Pericardium (tissue), 1 donor: ENCODE measurements around the genes SLC1A7, CPT2 and CYB5RL.

DNA sequence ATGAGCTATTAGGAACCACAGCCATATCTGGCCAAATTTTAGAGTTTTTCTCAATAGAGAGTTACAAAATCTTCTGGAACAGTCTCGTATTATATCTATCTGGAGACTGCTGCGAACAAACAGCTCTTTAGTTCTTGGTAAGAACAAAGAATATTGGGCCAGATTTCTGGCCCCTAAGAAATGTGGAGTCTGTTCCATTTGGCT lies 4.8 kb upstream of the PODN start:
- RRBS = no CpG with 5 or more reads among the region's 2 CpGs

DNA sequence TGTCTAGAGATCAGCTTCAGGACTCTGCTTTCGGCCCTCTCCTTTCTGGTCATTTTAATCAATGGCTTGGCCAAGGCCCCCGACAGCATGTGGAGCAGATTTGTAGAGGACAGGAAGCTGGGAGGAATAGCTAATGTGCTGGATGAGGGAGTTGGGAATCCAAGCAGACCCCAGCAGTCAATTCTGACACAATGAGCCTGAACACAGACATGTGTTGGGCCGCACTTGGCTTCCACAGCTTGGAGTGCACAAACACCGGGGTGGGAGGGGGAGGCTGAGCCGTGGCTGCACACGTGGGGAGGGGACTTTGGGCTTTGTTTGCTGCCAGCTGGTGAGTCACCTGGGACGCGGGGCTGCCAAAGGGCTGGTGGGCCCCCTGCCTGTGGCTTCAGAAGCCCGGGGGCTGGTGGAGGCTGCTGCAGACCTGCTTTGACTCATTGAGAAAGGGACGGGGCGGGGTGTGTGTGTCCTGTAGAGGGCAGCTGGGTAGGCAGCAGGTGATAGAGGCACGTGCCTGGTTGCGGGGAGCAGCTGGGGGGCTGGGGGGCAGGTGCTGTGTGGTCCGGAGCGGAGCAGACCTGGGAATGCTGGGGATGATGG lies 20.9 kb downstream of the SLC1A7 start:
- RRBS = no CpG with 5 or more reads among the region's 15 CpGs

GRCh38 chr1:53142322-53142780 lies at the start of gene SLC1A7:
SLC1A7 (minus strand) TSS chr1:53142638.
- RRBS = no CpG with 5 or more reads among the region's 18 CpGs

- RRBS = 20% methylated on average over 2 of the region's 26 CpGs
Observed at GRCh38 chr1:53145613-53146600, 3.5 kb upstream of the SLC1A7 start.

DNA sequence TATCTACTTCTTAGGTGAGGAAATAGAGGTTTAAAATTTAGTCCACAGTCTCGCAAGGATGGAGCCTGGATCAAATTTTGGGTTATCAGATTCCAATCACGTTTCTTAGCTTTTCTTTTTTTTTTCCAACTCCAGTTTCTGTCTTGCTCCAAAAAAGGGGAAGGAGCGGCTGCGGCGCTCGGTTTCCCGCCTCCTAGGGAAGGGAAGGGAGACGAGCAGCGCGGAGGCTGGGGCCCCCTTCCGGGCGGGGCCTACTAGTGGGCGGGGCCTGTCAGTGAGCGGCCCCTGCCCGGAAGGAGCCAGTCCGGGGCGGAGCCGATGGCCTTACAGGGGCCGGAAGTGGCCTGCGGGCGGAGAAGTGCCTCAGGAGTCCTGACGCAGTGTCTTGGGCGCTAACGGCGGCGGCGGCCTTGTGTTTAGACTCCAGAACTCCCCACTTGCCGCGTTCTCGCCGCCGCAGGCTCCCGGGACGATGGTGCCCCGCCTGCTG lies at the start of gene CPT2:
Gene CPT2 (plus strand): TSS at position 353 of the 490 bp plus-strand sequence.
- RRBS = 1% methylated on average over 8 of the region's 35 CpGs

DNA sequence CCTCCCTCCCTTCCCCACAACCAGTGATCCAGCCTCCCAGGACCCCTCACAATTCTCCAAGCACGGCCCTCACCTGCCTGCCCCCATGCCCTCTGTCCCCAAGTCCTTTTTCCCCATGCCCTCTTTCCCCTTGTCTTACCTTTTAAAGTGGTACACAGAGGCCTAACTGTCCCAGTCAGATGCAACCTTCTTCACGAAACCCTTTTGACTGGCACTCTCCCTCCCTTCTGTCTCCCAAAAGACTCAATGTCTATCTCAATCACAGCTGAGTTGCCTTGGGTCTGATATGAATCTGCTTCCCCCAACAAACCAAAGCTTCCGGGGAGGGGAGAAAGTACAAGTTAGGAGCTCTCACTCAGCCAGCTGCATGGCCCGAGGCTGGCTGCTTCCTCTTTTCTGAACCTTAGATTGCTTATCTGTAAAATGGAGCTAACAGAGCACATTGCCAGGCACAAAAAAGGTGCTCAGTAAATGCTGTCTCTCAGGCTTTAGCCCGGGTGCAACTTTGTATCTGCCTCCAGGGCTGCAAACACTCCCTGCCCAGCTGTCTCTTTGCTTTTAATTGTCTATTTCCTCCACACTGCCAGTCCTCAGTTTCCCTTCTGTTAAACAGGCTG lies 40.1 kb upstream of the LRP8 start:
- RRBS = no CpG with 5 or more reads among the region's 5 CpGs

DNA sequence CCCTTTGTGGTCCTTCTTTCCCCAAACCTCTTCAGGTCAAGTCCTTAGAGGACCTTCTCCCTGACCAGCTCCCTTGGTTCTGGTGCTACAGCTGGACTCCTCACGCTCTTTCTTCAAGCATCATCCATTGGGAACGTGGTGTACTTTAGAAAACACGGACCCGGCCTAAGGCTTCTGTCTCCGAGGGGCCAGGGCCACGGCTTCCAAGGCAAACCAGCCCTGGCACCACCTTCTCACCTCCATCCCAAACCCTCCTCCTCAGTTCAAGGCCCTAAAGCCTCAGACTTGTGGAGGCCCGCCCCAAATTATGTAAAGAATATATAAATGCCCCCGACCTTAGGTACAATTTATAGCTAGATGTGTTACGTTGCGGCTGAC lies 640 bp downstream of the IFT25 start:
- RRBS = no CpG with 5 or more reads among the region's 10 CpGs

DNA sequence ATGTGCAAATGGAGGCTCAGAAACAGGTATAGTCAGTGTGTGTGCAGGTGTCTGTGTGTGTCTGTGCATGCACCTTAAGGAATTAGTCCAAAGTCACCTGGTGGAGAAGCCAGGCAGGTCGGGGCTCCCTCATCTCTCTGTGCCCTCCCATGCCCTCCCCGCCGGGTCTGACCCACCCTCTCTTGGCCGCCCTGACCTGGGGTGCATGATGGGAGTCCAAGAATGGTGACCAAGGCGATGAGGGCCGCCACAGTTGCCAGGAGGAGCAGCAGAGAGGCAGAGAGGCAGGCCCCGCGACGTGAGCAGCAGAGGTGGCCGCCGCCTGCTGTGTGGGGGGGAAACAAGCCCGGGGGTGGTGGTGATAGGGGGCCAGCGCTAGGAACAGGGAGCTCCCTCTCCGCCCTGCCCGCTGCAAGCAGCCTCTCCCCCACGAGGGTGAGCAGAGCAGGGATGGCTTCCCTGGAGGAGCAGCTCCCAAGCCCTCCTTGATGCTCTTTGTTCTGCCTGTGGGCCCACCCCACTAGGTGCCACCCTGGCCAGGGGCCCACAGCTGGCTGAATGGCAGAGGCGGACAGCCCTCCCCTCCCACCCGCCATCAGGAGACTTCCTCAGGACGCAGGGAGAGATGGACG lies 3.8 kb downstream of the LDLRAD1 start:
- RRBS = no CpG with 5 or more reads among the region's 20 CpGs

DNA sequence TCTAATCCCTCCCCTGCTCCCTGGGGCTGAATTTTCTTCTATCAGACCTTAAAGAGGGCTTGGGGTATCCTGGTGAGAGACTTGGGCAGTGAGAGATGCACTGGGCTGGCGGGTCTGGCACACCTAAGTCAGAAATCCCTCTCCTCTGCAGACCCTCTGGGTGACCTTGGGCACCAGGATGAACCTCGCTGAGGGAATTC lies 30.3 kb downstream of the CDCP2 start:
- RRBS = no CpG with 5 or more reads among the region's 2 CpGs

- RRBS = no CpG with 5 or more reads among the region's 7 CpGs
Observed at GRCh38 chr1:54153766-54154237, 1.0 kb upstream of the CDCP2 start.

GRCh38 chr1:54199311-54200295 lies at the start of gene CYB5RL:
CYB5RL (minus strand) TSS chr1:54200030.
- RRBS = 2% methylated on average over 11 of the region's 45 CpGs

DNA sequence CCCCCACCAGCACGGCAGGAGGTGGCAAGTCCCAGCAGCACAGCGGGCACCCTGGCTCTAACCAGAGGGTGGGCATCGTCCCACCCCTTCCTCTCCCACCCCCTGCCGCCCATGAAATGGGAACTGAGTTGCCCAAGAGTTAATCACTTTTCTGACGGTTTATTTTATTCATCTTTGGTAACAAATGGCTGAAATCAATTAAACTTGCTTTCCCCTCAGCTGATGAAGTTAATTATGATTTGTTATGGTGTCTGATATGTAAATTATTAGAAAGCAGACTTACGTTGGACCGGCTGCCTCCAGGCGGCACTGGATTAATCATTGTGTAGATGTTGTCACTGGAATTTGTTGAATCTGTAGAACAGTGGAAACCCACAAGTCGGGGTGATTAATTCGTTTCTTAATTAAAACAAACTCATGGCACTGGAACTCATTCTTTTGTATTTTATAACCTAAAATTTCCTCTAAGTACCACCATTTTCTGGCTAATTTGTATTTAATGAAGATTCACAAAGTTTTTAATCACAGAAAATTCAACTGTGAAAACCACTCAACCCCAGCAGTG lies 39.0 kb downstream of the MRPL37 start:
- RRBS = no CpG with 5 or more reads among the region's 10 CpGs

GRCh38 chr1:54240522-54241784 lies 41.0 kb downstream of the MRPL37 start:
- RRBS = no CpG with 5 or more reads among the region's 21 CpGs

- RRBS = no CpG with 5 or more reads among the region's 13 CpGs
Observed at GRCh38 chr1:54249753-54250583, 50.0 kb downstream of the MRPL37 start.

DNA sequence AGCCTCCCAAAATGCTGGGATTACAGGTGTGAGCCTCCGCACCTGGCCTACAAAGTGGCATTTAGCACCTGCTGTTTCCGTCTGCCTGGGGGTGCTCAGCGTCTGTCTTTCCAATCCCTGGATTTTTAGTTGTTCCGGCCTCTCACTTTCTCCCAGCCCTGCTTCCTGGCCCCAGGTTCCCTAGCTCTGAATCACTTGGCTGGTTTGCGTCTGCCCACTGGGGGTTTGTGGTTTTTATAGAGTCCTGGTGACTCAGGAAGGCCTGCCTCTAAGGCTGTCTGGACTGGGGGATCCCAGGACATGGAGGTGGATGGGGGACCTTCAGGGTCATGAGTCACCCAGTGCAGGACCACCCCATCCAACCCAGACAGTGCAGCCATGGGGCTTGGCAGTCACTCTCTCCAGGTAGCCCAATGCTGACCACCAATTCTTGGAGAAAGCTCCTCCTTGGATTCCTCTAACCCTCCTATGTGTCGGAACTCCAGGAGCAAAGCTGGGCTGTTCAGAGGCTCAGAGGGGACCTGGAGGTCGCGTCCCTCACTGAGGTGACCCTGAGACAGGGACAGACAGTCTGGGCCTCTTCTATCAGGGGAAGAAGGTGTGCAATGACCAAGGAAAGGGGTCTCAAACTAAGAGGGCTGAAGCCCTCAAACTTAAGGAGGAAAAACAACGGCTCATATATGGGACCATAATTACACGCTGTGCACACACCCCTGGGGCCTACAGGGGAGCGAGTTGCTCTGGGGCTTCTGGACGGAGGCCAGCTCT lies 53.7 kb downstream of the MRPL37 start:
- RRBS = no CpG with 5 or more reads among the region's 12 CpGs

DNA sequence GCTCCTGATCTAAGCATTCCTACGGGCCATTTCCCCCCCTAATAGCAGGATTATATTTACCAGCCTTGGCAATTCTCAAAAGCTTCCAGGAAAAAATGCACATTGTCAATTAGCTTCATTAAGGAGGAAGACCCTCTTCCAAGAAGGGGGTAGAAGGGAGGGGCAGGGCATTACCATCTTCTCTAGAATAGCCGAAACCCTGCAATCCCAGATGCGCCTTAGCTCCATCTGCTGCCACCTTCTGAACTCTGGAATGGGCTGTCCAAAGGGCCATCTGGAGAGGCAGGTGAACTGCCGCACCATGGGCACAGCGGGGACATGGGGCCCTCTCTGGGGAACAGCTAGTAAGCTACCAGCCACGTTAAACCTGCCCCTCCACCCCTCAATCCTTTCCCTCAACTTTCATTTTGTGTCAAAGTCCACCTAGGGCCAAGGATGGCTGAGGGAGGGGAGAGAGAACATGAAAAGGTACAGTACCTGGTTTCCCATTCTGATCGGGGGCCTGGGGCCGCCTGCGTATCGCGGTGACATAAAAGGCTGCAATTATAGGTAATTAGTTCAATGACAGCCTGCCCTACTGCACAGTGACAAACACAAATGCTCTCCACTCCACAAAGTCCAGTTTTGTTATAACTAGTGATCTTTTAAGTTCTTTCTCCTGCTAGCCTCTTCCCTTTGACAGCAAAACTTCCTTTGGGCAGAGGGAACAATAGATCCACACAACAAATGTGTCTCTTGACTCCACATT lies 56.9 kb downstream of the MRPL37 start:
- RRBS = no CpG with 5 or more reads among the region's 11 CpGs

- RRBS = no CpG with 5 or more reads among the region's 6 CpGs
Observed at GRCh38 chr1:54274237-54274715, 74.3 kb downstream of the MRPL37 start.

GRCh38 chr1:54277771-54278250 lies 77.8 kb downstream of the MRPL37 start:
- RRBS = no CpG with 5 or more reads among the region's 3 CpGs

DNA sequence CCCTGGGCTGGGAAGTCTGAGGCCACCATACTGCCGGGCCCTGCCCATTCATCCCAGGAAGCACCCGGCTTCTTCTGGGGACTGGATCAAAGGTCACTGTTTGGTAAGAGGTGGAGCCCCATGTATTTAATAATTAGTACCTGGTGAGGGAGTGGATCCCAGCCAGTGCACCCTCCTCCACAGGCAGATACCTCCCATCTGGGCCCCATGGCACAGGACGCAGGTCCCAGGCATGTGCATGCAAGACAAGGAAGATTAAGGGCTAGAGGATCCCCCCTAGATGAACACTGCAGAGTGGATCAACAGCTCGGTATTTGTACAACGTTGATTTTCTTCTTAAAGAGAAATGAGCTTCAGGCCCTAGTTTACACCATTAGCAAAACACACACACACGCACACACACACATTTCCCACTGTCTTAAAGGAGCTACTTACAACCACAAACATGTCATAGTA lies 90.6 kb downstream of the MRPL37 start:
- RRBS = no CpG with 5 or more reads among the region's 6 CpGs

DNA sequence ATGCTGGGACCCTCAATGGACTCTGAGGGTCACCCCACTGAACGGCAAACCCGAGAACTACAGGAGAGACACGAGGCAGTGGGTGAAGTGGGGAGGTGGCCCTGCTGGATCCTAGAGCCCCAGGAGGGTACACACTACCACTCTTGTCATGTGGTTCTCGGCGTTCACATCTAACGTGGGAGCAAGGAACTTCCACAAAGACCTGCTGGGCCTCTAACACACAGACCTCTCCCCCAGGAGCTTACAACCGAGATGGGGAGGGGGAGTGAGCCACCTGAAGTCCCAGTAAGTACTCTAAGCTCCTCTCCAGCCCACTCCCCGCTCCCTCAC lies 154.4 kb downstream of the MRPL37 start:
- RRBS = no CpG with 5 or more reads among the region's 8 CpGs